ENCODE measurements around a stretch of chr16.

GRCh38 chr16:31715430-31716095 is 2.5 kb downstream of the KRBOX5 start:
- PRO-cap, result no peak
- RRBS, result no CpG with 5 or more reads among the region's 4 CpGs

DNA sequence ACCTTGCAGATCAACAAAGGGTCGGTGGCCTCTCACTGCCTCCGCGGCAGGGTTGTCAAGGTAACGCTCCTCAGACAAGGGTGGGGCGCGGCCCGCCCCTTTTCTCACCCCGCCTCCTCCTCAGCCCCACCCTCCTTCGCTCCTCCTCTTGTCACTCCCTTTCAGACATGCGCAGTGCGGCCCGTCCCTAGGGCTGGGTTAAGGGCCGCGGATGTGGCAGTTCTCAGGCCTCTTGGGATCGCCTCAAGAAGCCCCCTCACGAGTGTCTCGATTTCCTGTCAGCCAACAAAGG is 516 bp downstream of the TP53TG3D start:
- PRO-cap, result no peak
- RRBS, result no CpG with 5 or more reads among the region's 17 CpGs

DNA sequence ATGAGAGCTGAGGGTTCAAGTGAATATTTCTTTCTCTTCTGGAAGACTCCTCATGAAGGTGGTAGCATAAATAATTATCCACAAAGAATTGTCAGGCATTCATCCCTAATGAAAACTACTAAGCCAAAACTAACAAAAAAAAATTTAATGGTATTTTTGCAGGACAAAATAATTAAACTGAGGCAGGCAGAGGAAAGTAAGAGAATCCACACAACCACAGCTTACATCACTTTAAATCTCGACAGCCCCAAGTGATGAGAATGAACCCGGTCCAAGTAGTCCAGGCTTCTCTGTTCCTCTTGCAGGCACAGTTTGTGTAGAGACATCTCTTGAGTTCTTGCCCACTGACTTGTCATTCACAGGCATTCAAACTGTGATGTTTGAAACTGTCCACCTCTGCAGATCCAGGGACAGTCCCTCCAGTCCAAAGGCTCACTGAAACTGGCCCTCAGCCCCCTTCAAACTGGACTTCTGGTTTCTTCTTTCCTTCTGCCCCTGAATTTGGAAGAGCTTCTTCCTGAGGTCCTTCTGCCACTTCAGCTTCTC is 227.6 kb downstream of the TP53TG3F start:
- PRO-cap, result no peak
- RRBS, result no CpG with 5 or more reads among the region's 2 CpGs

- PRO-cap, result no peak
- RRBS, result no CpG with 5 or more reads among the region's 3 CpGs
These were observed 1623.0 kb downstream of the TP53TG3F start for GRCh38 chr16:35082500-35082789.

DNA sequence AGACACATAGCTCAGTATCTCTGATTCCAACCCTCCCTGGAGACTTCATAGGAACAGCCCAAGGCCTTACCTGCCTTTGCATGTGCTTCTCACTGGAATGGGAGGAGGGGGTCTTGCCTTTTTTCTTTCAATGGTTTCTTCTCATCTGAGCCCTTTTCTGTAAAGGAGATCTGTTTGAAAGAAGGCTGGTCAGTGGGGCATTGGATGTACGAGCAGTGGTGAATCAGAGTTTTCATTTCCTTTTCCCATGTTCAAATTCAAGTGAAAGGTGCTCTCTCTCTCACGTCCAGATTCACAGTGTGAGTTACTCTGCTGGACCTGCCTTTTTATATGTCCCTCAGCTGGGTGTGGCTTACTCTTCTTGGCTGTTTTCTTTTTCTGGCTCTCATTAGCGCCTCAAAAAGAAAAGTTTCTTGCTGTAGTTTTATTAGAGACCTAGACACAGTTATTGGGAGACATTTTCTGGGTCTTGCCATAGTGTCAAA is 1877.3 kb downstream of the TP53TG3F start:
- PRO-cap, result no peak
- RRBS, result no CpG with 5 or more reads among the region's 3 CpGs

DNA sequence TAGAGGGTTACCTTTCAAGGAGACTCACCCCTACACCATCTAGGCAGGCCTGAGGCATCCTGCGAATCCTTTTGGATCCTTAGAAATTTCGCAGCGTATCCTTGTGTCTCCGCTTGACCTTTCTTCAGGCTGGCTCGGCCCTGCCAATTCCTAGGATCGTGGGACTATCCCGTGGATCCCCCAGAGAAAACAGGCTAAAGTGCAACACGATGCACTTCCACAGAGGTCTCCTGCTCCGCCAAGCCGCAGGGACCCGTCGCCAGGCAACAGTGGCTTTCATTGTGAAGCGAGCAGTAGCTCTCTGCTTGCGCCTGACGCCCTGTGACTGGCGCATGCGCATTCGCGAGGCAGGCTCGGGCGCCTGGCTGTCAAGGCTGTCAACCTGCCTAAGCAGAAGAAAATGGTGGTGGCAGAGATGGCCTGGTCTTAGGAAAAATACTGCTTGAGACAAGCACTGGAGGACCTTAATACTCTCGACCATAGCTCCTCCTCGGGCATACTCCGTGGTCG is 2335.9 kb downstream of the TP53TG3F start:
- PRO-cap, result no peak
- RRBS, result no CpG with 5 or more reads among the region's 25 CpGs

GRCh38 chr16:46690007-46690511 is 600 bp downstream of the ORC6 start:
- PRO-cap, result bidirectional peak, plus-strand start at chr16:46690270, minus-strand start at chr16:46690168
- RRBS, result under 1% methylated on average over 5 of the region's 29 CpGs

DNA sequence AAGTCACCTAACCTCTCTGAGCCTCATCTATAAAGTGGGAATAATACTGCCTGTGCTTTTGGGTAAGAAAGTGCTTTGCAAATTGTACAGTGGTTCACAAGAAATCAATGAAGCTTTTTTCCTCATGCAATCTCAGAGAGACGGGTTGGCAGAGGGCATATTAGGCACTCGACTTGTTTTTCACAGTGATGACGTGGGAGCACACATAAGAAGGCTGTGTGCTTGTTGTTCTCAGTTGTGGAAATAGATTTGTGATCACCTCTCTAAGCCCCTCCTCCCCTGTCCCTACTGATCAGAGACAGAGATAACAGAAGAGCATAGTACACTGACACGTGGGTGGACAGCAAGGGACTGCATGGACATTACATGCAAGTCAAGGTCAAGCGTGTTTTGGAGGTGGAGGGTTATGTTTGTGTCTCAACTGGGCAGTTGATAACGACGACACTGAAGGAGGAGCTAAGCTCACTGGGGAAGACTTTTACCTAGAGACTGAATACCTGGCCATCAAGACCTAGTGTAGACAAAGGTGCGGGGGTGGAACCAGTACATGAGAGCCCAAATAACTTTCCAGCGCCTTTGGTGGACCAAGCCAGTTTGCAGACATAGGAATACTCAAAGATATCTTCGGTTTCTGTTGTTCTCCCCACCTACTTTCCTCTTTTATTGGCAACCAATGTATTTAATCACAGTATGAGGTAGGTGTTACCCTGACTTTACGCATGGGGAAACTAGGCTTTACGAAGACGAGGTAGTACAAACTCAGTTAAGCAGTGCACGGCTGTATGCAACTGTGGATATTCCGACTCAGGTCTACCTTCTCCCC is 1.6 kb upstream of the GPT2 start:
- PRO-cap, result no peak
- RRBS, result no CpG with 5 or more reads among the region's 15 CpGs

GRCh38 chr16:46885688-46887073 is 2.0 kb downstream of the GPT2 start:
- PRO-cap, result no peak
- RRBS, result 14% methylated on average over 2 of the region's 16 CpGs

DNA sequence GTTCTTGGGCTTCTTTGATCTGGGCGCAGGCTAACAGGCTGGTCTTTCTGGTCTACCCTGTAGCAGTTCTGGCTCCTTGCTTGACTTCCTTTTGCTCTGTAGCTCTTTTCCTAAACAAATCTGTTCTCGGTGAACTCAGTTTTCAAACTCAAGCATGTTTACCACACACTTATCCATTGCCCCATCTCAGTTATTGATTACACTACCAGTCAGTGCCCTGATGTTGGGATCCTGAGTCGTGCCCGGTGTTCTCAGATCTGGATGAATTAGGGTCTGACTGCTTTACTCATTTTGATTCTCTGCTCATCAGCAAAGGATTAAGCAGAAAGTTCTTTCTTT is 36.5 kb downstream of the GPT2 start:
- PRO-cap, result no peak
- RRBS, result no CpG with 5 or more reads among the region's 4 CpGs

DNA sequence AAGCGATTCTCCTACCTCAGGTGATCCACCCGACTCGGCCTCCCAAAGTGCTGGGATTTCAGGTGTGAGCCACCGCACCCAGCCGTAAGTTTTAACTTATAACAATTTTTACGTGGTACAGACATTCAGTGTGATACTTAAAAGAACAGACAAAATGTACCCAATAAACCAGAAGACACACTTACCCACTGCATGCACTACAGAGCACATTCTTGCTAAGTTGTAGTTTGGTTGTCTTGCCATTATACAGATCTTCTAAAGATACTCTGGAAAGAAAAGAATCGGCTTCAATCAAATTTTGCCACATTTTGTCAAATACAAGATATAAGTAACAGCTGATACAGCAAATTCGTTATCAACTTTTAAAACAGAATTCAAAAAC is 5.6 kb downstream of the DNAJA2 start:
- PRO-cap, result no peak
- RRBS, result no CpG with 5 or more reads among the region's 8 CpGs

GRCh38 chr16:47192482-47193342 is 49.0 kb upstream of the NETO2 start:
- PRO-cap, result no peak
- RRBS, result no CpG with 5 or more reads among the region's 5 CpGs

DNA sequence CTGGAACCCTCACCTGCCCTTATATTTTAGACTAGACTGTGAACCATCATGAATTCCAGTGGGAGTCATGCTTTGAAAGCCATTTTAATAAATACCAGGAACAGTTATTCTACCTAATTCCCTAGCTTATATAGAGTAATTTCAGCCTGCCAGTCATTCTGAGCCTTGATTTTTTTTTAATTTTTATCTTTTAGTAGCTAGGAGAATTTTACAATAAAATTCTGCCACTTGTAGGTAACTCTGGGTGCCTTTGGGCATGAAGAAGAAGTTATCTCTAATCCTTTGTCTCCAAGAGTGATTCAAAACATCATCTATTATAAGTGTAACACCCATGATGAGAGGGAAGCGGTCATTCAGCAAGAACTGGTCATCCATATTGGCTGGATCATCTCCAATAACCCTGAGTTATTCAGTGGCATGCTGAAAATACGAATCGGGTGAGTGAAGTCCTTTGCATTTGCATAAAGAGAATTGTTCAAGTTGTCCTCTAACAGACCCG is 207.9 kb downstream of the PHKB start:
- PRO-cap, result no peak
- RRBS, result no CpG with 5 or more reads among the region's 4 CpGs

GRCh38 chr16:48116570-48116892 is 39.3 kb downstream of the ABCC12 start:
- PRO-cap, result no peak
- RRBS, result no CpG with 5 or more reads among the region's 3 CpGs

DNA sequence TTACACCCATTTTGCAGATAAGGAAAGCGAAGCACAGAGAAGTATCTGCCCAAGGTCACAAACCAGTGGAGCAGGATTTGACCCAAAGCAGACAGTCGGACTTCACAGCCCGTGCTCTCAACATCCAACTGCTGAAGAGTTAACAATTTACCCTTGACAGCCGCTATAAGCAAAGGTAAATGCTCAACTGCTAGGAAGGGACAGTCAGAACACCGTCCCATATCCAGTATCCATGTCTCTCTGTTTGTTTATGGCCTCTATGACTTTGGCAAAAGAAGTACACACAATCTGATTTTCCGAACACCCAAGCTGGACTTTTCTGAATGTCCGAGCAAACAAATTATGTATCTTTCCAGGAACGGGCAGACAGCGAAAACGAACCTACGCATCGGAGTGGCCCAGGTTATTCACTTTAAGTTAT is 1.2 kb downstream of the SIAH1 start:
- PRO-cap, result no peak
- RRBS, result no CpG with 5 or more reads among the region's 12 CpGs

GRCh38 chr16:48393729-48394431 is 8.7 kb upstream of the SIAH1 start:
- PRO-cap, result no peak
- RRBS, result no CpG with 5 or more reads among the region's 12 CpGs

DNA sequence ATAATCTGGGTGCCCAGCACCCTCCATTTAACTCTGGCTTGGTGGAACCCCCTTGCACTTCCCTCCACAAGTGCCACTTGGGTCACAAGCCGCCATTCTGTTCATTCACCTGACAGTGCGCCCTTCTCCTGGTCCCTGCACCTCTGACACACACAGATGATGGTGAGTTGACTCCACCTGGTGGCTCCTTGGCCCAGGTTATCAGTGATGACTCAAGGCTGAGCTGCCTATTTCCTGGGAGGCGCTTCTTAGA is 83.5 kb downstream of the N4BP1 start:
- PRO-cap, result no peak
- RRBS, result no CpG with 5 or more reads among the region's 3 CpGs

DNA sequence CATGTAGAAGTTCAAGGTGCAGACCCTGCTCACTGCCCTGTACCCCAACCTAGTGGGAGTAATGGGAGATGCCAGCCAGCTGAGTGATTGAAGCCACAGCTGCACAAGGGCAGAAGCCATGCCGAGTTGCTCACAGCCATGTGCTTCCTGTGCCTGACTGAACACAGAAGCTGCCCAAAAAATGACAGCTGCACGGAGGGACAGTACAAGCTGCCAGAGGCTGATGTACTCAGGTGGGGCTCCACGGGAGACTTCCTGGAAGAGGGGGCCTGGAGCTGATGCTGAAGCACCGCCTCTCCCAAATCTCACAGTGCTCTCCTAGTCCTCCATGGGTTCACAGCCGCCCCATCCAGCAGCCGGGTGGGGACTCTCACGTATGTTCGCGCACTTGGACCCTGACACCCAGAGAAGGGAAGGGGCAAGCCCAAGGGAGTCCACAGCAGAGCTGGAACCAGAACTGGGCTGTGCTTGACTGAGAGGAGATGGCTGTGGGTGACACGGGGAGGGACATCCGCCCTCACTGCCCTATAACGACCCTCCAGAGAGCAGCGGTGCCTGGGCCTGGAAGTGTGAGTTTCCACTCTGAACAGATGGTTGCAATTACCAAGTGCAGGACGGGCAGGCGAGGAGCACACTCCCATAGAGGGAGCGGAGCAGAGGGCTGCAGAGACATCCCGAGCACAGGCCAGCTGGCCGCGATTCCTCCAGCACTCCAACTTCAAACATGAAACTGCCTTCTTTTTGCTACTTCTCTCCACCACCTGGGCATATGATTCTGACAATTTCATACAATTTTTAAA is 78.5 kb downstream of the N4BP1 start:
- PRO-cap, result no peak
- RRBS, result no CpG with 5 or more reads among the region's 19 CpGs

- PRO-cap, result no peak
- RRBS, result no CpG with 5 or more reads among the region's 3 CpGs
These were observed 6.8 kb downstream of the N4BP1 start for GRCh38 chr16:48603217-48603570.

DNA sequence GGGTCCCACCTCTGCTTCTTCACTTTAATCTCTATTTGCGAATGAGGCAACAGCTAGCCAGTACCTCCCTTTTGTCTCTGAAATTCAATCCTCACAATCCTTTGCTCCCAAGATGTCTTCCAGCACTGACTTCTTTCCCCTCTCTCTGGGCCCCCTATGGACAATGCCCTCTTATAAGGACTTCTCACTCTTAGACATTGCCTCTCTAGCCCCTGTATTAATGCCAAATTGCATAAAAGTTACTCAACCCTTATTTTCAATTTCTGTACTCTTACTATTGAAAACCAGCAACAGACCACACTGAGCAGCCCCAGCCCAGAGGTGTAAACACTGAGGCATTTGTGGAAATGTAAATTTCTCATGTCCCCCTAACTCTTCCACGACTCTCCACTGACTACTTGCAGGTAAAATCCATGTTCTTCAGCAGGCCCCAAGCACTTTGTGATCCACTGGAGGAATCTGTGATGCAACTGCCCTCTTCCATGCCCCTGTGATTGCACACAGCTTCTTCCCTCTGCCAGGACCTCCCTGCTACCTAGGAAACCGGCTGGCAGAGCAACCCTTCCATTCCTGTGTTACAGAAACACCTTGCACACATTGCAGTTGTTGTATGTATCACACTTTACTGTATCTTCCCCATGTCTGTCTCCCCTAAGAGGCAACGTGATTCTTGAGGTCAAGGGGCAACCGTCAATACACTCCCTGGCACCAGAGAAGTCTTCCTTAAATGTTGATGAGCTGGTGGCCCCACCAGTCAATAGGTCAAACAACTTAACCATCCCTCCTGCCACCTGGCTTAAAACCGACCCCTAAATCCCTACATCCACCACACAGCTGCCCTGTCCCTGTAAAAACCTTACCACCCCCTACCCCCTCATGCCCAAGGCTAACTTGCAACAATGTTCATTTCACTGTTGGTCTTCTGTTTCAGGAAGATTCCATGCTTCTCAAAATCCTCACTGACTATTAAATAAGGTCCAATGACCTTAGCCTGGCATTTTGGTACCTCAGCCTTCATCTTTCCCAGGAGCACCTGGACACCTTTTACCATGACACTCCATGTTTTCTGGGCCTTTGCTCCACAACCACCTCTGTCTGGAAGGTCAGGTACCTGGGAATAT is 4.2 kb downstream of the N4BP1 start:
- PRO-cap, result no peak
- RRBS, result no CpG with 5 or more reads among the region's 6 CpGs

All from MCF 10A (cell line).